Bronchus fibroblast of lung (primary cell): Measurements from ENCODE around the genes OR8H3, OR8J3, OR5AP2 and CTNND1.

DNA sequence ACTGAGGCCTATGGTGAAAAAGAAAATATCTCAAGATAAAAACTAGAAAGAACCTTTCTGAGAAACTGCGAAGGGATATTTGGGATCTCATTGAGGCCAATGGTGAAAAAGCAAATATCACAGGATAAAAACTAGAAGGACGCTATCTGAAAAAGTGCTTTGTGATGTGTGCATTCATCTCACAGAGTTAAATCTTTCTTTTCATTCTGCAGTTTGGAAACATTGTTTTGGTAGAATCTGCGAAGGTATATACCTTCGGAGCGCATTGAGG lies 163.0 kb upstream of the TRIM48 start:
- RAMPAGE, long total RNA = no peak

- RAMPAGE, long total RNA = no peak
Observed at GRCh38 chr11:56122178-56122520, at the start of gene OR8H3. TSS of gene OR8H3 (plus strand) at chr11:56122373.

GRCh38 chr11:56140038-56140595 lies at the start of gene OR8J3:
TSS of gene OR8J3 (minus strand) at chr11:56140201.
- RAMPAGE, long total RNA = no peak

DNA sequence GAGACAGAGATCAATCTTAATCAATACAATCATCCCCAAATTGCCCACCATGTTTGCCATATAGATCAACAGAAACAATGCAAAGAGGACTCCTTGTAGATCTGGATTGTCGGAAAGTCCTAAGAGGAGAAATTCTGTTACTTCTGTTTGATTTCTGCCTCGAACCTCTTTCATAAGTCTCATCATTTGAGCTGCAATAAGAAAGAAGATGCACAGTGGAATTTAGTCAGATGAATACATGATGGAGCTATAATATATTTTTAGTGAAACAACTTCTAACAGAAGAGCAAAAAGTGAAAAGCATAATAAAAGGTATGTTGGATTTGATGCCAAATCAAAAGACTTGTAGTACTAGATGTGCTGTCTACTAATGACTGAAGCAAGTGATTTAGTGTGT lies at the start of gene OR5AP2:
Gene OR5AP2, minus strand, starts transcription at position 183 of the 397 bp plus-strand sequence.
- RAMPAGE, long total RNA = no peak

DNA sequence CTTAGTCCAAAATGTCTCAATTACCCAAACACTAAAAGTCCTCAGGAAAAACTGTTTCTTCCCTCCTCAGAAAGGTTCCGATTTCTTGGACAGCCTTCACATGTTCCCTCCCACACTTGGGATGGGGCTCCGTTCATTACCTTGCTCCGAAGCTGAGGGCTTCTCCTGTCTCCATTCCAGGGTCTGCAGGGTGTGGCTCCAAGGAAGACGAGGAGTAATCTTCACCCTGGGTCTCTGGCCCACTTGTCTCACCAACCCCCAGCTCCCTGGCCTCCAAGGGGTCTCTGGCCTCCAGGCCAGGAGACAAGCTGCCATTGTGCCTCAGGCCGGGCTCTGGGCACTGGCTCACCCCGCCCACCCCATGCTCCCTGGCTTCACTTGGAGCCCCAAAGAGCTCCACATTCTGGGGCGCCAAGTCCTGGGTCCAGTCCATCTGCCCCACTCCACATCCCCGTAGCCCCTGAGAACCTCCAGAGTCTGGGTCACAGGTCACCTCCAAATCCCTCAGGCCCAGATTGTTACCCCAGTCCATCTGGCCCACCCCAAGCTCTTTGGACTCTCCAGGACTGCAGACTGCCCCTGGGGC lies 16.4 kb downstream of the TNKS1BP1 start:
- RAMPAGE, long total RNA = no peak

DNA sequence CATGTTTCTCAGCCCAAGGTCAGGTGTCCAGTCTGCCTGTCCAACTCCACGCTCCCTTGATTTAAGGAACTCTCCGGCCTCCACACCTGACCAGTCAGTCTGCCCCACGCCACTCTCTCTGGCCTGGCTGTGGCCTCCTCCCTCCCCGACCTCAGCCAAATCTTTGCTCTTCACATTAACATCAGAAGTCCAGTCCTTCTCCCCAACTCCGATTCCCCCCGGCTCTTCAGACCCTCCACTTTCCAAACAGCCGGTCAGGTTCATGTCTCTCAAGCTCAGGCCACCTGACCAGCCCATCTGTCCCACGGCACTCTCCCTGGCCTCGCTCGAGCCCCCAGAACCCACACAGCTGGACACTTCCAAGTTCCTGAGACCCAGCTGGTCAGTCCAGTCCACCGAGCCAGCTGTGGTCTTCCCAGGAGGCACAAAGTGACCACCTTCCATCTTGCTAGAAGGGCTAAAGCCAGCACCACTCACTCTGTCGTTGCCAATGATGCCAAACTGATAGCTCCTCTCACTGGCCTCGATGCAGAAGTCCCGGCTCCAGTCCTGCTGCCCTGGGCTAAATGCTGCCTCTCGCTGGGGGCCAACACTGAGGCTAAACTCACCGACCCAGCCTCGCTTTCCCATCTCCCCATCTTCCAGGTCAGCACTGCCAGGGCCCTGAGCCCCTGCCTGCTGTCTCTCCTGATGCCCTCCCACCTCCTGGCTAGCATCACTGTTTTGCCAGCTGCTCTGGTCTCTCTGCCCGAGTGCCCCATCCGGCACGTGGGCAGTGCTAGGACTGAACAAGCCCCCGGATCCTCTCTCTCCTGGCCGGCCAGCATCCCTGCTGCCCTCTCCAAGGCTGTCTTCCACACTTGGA lies 15.7 kb downstream of the TNKS1BP1 start:
- RAMPAGE, long total RNA = no peak

GRCh38 chr11:57324027-57324780 lies 548 bp downstream of the TNKS1BP1 start:
- RAMPAGE, long total RNA = no peak

- RAMPAGE, long total RNA = no peak
Observed at GRCh38 chr11:57406284-57406835, 15.9 kb upstream of the PRG2 start.

DNA sequence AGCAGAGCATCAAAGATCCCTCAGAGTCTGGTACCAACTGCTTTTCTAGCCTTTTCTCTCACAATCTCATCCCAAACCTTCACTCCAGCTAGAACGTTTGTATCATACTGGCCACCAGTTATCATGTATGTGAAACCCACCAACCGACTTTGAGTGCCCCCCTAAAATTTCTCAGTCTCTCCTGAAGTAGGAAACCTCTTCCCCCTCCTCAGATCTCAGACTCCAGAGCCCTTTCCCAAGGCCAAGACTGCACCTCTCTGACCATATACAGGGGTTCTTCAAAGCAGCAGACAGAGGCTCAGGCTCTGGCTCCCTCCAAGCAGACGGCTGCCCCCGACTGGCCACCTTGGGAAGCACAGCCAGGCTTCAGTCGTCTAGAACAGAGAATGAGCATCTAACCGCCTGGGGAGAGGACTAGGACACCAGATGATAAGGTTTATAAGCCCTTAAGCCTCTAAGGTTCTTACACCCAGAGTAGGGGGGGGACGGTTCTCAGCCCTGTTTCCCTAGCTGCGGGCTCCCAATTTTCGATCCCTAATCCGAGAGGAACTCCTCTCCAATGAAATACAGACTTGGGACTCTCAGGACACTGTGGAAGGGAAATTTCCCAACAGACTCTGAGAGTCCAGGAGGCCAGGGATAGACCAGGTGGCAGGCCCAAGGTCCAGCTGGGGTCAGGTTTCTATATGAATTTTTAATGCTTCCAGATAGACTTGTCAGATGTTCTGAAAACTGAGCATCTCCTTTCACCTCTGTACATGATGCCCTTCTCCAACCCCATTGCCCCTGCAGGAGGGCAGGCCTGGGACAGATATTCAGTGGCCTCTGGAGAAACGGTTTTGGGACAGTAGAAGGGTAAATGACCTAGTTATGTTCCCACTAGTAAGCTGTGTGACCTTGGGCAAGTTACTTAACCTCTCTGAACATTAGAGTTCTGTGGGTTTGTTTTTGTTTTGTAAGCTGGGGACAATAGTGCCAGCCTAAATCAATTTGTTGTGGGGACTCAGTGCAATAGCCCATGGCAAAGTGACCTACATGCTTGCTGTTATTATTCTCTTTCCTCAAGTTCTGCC lies 20.2 kb downstream of the RTN4RL2 start:
- RAMPAGE, long total RNA = no peak

- RAMPAGE, long total RNA = no peak
Observed at GRCh38 chr11:57482390-57483701, 22.5 kb downstream of the RTN4RL2 start.

- RAMPAGE, long total RNA = no peak
Observed at GRCh38 chr11:57495903-57496378, 19.6 kb downstream of the SLC43A1 start.

DNA sequence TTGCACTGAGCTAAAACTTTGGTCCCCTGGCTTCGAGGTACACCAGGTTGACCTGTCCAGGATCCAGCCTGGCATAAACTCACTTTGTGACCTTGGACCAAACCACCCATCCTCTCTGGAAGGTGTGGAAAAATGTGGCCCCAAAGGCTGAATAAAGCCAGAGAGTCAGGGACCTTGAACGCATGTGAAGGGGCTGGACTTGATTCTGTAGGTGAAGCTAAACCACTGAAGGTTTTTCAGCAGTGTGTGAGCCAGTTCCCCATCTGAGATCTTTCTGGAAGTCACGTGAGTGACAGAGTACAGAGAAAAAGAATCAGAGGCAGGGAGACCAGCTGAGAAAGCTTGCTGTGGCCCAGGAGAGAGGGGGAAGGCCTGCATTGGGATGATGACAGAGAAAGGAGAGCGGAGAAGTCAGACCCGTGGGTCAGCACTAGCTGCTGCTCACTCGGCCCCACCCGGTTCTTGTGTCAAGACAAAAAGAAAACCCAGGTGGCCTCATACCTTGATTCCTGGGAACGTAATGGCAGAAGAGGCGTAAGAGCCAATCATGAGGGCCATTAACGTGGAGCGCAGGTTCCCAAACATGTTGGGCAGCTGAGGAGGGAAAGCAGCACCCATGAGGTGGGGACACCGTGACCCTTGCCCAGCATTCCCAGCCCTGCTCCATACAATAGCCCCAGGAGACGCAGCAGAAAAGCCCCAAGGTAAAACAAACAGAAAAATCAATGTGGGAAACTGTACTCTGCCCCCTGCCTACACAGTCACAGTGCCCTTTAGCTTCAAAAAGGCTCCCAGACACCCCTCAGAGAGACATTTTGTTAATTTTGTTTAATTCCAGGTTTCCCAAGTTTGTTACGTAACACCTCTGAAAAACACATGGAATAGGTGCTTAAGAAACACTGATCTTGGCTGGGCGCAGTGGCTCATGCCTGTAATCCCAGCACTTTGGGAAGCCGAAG lies 18.0 kb downstream of the SLC43A1 start:
- RAMPAGE, long total RNA = no peak

GRCh38 chr11:57514046-57515117 lies 1.1 kb downstream of the SLC43A1 start:
- RAMPAGE, long total RNA = no peak

DNA sequence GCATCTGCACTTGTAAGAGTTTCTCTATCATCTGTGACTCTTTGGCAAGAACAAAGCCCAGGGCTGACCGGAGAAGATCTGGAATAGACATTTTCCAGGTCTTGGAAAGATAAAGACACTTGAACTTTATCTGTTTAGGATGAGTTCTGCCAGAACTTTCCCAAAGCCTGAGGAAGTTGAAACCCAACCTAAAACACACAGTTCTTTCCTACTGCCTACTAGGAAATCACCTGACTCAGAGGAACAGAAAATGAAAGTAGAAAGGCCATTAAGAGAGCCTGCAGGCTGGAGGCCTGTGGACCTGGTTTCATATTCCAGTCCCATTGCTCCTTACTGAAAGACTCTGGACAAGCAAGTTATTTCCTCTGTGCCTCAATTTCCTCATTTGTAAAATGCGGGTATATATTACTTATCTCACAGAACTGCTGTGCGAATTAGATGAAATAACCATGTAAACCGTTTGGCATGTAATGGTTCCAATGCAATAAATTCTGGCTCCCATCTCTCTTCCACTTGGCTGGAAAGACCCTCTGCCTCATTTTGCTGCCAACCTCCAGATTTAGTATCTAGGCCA lies 1.3 kb downstream of the UBE2L6 start:
- RAMPAGE, long total RNA = no peak

- RAMPAGE, long total RNA = no peak
Observed at GRCh38 chr11:57615298-57615740, 17.8 kb downstream of the SERPING1 start.

GRCh38 chr11:57761163-57762491 lies at the start of gene CTNND1:
TSS of gene CTNND1 (plus strand) at chr11:57761802.
- RAMPAGE, long total RNA = start-site peak on the plus strand at chr11:57761836-57761942, 246 and 154 reads in 2 replicates

DNA sequence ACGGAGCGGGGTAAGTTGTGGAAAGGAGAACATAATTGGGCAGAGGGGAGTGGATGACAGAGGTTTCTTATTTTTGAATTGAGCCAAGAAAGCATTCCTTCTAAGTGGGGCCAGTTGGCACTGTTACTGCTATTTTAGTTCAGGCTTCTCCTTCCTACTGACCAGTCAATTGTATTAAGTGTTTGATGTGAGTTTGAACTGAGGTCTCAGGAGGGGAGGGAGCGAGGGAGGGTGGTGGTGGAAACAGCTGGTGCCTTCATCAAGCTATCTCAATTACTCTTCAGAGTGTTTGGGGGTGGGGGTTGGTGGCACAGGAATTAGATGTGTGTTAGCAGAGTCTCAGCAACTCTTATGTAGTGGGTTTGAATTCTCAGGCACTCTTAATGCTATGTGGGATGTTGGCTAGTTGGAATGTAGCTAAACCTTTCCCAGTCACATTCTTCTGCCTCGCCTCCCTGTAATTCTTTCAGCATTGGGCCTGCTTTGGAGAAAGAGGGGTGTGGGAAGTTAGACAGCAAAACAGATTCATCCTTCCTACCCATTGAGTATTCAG lies 14.5 kb downstream of the CTNND1 start:
- RAMPAGE, long total RNA = no peak

GRCh38 chr11:57788073-57789041 lies 26.8 kb downstream of the CTNND1 start:
- RAMPAGE, long total RNA = no peak

DNA sequence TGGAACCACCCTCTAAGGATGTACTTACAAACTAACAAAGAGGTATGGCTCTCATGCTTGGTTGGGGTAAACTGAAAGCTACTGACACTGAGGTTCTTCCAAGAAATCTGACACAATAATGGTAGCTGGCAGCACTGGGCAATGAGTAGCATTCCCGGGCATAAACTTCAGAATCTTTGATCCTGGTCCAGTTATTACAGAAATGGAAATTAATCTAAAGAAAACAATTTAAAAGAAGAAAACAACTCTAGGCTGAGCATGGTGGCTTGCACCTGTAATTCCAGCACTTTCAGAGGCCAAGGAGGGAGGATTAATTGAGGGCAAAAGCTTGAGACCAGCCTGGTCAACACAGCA lies 1.8 kb downstream of the GLYAT start:
- RAMPAGE, long total RNA = no peak

- RAMPAGE, long total RNA = no peak
Observed at GRCh38 chr11:58730454-58730836, 1.3 kb downstream of the GLYAT start.